Epidermal melanocyte (primary cell): ENCODE measurements around a stretch of chr14.

DNA sequence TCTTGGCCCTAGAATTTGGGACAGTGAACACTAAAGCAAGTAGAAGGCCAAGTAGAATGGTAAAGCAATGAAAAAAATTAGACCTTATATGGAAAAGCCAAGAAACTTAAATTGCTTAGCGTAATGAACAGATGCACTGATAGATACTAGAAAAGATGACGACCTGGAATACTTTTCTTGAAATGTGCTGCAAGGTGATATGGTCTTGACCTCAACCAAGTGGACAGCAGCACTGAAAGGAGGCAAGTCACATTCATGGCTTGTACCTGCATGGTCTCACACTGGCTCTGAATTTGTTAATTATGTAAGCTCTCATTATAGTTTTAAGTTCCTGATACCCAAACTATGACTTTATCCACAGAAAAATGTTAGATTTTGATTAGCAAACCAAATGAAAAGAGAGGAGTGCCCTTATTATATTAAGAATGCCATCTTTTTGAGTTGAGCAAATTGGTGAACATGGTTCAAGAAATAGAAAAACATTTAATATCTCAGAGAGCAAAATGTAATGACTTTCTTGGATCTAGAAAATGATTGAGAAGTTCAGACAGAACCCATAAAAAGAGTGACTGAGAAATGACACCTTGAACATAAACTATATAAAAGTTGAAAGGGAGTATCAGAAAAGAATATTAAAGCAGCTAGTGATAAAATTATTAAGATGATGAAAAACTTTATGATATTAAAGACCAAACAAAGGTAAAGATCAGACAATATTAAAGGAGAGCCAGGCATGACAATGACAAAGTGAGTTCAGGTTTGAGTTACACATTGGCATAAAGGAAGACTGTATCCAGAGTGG lies 26.7 kb downstream of the PPP4R3A start:
- RRBS, result no CpG with 5 or more reads among the region's 2 CpGs

DNA sequence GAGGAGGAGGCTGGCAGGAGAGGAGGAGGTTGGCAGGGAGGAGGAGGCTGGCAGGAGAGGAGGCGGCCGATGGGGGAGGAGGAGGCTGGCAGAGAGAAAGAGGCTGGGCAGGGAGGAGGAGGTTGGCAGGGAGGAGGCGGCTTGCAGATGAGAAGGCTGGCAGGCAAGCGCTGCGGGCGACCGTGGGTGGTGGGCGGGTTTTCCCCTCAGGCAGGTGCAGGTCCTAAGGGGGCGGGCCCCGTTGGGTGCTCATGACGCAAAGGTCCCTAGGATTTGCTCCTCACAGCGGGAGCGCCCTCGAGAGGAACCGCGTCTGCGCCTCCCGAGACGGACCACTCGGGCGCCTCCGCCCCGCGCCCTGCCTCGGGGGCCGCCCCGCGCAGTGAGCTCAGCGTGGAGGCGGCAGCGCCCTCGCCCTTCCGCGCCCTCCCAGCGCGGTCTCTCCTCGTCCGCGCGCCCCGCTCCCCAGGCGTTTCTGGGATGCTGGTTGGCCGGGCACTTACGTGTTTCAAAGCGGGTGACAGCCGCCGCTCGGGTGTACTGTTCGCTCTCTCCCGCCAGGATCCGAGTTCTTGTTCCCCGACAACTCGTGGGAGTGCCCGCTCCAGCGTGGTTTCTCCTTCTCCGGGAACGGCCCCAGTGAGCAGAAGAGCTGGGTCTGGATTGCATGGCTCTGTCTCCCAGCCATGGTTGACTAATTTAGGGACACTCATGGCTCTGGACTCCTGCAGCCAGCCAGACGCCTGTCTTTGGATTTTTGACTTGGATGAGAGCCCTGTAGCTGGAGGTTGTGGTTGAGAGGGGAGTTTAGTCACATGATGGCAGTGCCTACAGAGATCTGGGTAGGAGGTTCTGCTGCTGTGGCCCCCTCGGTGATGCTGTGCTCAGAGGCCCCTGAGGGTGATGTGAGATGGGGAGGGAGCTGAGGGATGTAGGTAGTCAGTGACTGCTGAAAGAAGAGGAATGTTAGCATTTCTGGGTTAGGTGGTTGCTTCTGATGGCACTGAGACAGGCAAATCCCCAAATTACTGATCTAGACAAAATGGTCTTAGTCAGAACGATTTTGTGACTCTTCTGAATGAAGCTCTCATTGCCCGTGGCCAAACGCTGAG lies 64.1 kb upstream of the PPP4R3A start:
- RRBS, result 0% methylated on average over 3 of the region's 62 CpGs

DNA sequence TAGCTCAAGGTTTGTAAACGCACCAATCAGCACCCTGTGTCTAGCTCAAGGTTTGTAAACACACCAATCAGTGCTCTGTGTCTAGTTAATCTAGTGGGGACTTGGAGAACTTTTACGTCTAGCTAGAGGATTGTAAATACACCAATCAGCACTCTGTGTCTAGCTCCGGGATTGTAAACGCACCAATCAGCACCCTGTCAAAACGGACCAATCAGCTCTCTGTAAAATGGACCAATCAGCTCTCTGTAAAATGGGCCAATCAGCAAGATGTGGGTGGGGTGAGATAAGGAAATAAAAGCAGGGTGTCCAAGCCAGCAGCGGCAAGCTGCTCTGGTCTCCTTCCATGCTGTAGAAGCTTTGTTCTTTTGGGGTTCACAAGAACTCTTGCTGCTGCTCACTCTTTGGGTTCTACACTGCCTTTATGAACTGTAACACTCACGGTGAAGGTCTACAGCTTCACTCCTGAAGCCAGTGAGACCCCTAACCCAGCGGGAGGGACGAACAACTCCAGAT lies 68.6 kb upstream of the PPP4R3A start:
- RRBS, result no CpG with 5 or more reads among the region's 9 CpGs

DNA sequence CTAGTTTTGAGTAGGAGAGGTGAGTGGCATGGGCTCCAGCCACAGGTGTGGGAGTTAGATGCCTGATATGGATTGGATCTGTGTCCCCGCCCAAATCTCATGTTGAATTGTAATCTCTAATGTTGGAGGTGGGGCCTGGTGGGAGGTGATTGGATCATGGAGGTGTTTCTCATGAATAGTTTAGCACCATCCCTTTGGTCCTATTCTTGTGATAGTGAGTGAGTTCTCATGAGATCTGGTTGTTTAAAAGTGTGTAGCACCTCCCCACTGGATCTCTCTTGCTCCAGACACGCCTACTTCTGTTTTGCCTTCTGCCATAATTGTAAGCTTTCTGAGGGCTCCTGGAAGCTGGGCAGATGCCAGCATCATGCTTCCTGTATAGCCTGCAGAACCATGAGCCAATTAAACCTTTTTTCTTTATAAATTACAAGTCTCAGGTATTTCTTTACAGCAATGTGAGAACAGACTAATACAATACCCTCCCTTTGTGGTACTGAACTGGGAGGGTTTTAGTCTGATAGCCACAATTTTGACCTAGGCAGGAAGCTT lies 27.8 kb upstream of the CATSPERB start:
- RRBS, result no CpG with 5 or more reads among the region's 2 CpGs

GRCh38 chr14:91890220-91890719 lies 22.9 kb upstream of the TC2N start:
- RRBS, result no CpG with 5 or more reads among the region's 6 CpGs

DNA sequence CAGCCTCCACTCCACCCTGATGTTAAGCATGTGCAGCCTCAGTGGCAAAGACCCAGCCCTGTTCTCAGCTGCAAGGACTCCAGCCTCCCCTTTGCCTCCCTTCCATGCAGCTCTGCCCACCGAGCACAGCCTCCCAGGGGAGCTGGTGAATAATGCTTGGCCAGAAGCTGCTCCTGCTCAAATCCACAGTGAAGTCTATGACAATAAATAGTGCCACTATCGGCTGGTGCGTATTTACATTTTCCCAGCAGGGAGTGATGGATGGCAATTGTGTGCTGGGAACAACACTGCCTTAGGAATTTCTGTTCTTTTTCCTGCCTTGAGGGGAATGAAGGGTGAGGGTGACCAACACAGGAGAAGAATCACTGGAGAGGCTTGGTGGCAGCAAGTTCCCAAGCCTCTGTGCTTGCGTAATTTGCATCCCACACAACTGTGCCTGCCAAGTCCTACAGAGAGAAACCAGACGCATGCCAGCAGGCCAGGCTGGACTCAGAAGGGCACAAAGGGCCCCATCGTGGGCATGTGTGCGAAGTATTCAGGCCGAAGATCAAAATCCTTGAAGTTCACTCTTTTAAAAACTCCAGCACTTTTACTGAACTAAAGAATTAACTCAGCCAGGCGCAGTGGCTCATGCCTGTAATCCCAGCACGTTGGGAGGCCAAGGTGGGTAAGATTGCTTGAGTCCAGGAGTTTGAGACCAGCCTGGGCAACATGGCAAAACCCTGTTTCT lies 30.0 kb upstream of the TC2N start:
- RRBS, result no CpG with 5 or more reads among the region's 10 CpGs

DNA sequence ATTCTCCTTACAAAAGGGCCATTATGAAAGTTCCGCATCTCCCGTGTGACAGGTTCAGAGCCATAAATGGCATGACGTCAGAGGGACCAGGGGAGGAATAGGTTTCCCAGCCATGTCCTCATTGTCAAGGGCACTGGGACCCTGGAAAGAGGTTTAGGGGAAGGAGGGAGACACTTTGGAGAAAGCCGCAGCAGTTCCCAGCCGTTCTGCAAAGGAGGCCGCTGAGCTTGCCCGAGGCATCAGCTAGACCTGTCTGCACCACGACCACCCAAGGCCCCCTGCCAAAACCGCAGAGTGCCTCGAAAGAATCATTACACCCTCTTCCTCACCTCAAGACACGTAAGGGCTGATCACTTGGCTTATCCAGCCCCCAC lies 12.4 kb downstream of the FBLN5 start:
- RRBS, result no CpG with 5 or more reads among the region's 11 CpGs

- RRBS, result no CpG with 5 or more reads among the region's 6 CpGs
Observed at GRCh38 chr14:91964795-91965313, 17.4 kb upstream of the FBLN5 start.

DNA sequence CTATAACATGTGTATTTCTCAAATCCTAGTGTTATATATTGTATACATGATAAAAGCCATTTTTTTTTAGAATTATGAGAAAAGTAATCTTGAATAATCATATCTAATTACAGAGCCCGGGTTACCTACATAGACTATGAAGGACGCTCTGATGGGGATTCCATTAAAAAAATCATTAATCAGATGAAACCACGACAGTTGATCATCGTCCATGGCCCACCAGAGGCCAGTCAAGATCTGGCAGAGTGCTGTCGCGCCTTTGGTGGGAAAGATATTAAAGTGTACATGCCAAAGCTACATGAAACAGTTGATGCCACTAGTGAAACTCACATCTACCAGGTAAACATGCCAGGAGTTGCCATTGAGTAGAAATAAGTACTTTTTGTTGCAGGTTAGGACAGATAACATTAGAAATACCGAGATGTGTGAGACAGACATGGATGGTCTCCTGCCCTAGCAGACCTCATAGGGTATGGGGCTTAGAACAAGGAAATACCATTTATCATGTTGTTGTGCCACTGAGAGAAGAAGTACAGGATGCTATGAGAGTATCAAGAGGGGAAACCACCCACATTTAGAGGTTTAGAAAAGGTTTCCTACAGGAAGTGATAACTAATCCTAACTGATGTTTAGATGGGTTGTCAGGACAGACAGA lies 35.9 kb downstream of the CPSF2 start:
- RRBS, result no CpG with 5 or more reads among the region's 7 CpGs

GRCh38 chr14:92207012-92207544 lies 85.3 kb downstream of the CPSF2 start:
- RRBS, result 88% methylated on average over 1 of the region's 12 CpGs

DNA sequence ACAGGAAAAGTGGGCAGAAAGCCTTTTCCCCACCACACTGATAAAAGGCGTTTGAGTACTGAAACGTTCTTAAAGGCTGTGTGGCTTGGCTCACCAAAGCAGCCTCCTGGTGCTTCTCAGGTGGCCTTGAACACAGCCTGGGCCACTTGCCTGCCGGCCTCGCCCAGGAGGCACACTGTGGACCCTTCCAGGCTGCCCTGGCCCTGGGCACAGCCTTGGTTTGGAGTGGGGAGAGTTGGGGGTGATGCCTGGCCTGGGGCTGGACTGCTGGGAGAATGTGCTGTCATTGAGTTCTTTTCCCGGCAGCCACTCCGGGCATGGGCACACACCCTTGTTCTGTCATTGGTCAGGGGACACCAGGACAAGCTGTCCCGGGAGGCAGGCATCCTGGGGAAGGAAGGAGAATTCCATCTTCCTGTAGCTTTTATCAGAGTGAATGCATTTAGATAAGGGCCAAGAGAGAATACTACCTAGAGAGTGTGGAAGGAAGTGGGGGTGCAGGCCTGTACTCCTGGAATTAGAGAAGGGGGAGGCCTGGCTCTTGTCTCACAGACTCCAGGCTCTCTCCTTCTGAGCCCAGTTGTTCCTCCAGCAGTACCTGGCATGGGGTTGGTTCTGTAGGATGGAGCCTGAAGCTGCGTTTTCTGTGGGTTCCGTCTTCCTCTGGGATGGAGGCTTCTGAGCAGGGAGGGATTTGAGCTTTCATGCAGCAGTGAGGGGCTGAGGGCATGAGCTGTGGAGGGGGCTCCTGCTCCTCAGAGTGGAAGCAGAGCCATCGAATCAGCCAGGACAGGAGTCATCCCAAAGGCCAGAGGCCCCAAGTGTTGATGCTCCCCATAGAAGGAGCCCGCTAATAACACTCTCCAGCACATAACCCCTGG lies 61.7 kb upstream of the RIN3 start:
- RRBS, result 91% methylated on average over 2 of the region's 11 CpGs

DNA sequence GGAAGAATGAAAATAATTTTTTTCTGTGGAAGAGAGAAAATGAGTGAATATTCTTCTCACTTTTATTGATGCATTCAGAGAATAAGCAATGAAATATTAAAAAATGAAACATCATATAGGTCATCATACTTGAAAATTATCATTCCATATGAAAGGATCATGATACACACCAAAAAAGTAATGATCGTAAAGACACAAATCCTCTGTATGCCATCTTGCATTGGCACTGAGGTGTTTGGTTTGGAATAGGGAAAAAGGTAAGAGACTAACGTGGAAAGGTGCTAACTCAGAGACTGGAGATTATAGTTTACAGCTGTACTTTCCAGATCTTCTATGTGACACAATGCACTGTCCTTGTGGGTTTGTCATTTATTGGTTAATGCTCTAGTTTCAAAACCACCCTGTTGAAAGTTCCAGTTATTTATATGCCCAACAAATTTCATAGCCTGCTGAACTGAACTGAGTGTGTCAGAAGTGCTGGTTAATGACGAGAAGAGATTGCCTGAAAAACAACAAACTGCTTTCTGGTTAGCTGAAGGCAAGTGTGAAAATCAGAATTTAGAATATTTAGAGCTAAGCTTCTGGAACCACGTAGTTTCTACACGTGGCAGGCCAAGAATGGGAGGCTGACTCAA lies 19.2 kb upstream of the RIN3 start:
- RRBS, result no CpG with 5 or more reads among the region's 5 CpGs

DNA sequence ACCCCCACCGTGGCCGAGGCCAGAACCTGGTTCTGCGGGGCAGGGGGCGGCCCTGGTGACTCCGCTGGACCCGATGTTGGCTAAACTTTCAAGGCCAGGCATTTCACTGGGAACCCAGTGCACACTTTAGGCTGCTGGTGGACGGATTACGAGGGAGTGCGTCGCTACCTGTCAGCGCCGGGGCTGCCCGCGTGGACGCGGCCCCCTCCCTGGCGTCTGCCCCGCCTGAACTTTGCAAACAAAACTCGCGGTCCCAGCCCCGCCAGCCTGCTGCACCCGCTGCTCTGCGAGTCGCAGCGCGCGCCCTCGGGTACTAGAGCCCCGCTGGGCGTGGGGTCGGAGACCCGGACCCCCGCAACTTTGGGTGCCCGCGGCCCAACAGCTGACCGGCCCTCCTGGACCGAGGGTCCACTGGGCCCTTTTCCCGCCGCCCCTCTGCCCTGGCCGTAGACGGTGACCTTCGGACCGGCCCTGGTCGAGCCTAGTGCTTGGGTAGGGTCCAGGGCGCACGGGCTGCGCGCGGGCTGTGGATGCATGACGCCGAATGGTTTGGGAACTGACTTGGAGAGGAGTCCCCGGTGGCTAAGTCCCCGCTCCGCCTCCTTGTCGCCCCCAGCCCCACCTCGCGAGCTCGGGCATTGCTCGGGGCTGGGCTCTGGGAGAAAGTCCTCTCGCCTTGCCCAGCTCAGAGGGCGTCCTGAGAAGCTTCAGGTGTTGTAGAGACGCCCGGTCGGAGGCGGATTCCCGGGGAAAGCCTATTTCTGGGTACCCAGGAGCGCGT lies 714 bp downstream of the RIN3 start:
- RRBS, result 3% methylated on average over 14 of the region's 68 CpGs

GRCh38 chr14:92519588-92520178 lies 6.1 kb downstream of the RIN3 start:
- RRBS, result no CpG with 5 or more reads among the region's 16 CpGs

DNA sequence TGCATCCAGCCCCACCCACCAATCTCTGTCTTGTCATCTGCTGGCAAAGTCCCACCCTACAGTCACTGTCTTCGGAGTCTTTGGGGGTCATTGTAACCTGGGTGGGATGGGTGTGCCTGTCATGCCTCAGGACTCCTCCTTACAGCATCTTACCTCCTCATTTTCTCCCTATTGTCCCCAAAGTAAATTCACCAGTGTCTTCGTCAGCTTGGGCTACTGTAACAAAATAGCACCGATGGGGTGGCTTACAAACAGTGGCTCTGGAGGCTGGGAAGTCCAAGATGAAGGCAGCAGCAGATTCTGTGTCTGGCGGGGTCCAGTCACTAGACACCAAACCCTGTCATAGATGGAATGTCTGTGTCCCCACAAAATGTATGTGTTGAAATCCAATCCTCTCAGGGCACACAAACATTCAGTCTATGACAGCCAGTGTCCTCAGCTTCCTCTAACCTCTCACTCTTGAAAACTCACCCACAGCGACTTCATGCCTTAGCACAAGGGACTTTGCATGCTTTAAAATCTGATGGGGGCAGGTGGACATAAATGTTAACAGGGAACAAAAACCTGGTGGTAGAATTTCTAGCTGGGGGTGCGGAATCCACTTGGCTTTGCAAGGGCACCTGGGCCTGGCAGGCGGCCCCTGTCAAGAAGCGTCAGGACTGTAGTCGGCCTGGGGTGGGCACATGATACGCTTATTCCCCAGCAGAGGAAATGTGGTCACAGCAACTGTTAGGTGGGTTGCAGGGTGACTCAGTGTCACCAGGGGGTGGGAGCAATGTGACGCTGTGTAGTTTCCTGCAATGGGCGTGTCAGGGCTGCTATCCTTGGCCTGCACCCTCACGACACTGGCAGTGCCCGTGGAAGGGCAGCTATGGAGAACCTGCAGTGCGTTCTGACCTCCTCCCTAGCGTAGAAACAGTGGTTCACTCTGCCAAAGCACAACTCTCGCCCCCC lies 17.6 kb downstream of the RIN3 start:
- RRBS, result no CpG with 5 or more reads among the region's 17 CpGs

DNA sequence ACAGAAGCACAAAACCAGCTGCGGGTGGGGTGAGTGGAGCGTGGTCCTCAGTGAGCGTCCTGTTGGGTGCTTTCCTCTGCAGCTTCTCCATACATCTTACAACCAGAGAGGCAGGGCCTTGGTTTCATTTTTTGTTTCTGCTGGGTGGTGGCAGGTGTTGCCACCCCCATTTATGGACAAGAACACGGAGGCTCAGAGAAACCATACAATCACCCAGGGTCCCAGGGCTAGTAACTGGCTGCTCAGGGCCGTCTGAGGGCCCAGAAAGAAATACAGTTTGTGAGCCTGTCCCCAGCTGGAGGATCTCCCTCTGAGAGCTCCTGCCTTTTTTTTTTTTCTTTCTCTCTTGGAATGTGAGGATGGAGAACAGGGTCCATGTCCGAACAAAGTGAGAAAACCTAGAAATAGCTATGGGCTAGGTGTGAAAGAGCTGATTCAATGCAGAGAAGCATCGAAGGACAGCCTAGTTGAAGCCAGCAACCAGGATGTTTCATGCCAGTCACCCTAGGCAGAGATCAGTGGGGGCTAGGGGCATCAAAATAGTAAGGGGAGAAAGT lies 55.8 kb downstream of the RIN3 start:
- RRBS, result no CpG with 5 or more reads among the region's 7 CpGs

- RRBS, result no CpG with 5 or more reads among the region's 14 CpGs
Observed at GRCh38 chr14:92655318-92656157, 92.9 kb downstream of the LGMN start.

DNA sequence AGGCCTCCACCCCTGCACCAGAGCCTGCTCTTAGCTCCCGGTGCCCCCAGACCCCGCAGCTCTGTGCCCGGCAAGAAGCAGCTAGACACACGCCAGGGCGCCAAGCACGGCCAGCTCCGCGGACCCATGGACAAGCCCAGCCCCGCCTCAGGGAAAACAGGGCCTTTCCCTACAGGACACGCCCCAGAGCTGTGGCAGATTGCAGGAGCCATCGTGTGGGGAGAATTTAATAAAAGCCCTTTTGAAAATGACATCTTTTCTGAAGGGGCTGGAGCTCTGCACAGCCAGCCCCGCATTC lies 59.7 kb downstream of the LGMN start:
- RRBS, result no CpG with 5 or more reads among the region's 12 CpGs

DNA sequence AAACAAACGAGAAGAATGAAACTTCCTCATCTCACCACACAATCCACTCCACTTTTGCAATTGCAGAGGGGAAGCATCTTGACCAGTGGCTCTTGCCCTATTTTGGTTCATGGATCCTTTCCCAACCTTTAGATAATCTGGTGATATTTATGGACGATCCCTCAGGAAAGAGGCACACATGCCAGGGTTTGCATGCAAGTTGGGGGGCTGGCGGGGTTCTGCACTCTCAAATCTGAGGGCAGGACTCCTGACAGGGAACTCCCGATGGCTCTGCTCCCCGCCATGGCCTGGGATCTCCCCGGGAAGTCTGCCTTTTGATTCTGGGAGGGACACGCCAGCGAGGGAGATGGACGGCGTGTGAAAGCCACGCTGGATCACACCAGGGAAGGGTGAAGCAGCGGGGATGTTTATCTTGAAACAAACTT lies 43.7 kb downstream of the LGMN start:
- RRBS, result no CpG with 5 or more reads among the region's 12 CpGs